ENCODE results near the gene PTGER3.

- PRO-cap, 7 experiments, result no peak in any of the 7 experiments
Observed at GRCh38 chr1:67558405-67558711, 126.6 kb upstream of the GADD45A start.

DNA sequence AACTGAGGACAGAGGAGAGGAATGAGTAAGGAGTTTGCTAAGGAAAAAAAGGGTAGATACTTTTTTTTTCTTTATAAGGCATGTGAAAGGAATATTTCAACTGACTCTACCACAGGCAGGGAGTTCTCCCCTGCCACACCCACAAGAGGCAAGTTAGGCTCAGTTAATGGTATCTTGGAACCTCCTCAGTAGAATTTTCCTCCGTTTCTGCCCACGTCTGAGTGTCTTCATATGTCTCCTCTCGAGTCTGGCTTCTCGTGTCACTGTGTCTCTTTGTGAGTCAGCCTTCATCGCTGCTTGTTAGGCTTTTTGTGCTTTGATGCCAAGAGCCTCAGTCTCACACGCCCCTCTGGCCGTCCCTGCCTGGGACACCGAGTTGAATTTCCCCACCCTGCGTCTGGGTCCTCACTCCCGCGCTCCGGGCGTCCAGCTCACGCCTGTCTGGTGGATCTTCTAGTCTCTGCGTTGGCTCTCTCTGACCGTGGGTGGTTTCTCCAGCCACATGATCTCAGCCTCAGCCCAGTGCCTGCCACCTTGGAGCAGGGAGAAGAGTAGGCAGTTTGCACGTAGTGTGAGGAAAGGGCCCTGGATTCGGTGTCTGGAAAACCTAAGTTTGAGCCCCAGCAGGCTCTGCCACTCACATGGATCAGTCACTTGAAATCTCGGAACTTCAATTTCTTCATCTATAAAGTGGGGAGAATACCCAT, 125.7 kb upstream of the GADD45A start:
- PRO-cap, 7 experiments, result no peak in any of the 7 experiments

DNA sequence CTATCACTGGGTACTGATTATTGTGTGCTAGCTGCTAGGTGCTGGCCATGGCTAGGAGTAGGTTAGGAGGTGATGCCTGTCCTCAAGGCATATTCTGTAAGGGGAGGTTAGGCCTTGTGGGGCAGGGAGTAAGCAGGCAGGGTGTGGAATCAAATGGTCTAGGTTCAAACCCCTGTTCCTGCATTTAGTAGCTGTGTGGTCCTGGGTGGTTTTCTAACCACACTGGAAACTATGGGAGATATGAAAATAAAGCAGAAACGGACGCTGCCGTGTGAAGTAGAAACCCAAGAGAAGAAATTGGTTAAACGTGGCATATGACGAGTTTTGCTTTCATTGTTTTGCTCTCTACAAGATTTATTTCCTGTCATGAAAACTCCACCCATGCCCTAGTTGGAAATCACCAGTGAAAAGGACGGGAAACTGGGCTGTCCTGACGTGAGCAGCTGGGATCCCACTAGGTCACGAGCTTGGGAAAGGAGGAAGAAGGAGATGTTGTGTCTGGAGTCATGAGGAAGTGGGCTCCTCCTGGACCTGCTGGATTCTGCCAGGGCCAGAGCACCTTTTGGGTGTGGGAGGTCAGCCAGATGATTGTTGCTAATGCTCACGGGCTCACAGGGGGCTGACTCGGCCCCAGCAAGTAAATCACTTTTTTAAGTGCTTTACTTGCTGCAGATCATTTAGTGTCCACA, 120.8 kb upstream of the GADD45A start:
- PRO-cap, 7 experiments, result no peak in any of the 7 experiments

- PRO-cap, 7 experiments, result no peak in any of the 7 experiments
Observed at GRCh38 chr1:67572234-67573384, 112.4 kb upstream of the GADD45A start.

GRCh38 chr1:67586633-67586981, 98.4 kb upstream of the GADD45A start:
- PRO-cap, 7 experiments, result no peak in any of the 7 experiments

DNA sequence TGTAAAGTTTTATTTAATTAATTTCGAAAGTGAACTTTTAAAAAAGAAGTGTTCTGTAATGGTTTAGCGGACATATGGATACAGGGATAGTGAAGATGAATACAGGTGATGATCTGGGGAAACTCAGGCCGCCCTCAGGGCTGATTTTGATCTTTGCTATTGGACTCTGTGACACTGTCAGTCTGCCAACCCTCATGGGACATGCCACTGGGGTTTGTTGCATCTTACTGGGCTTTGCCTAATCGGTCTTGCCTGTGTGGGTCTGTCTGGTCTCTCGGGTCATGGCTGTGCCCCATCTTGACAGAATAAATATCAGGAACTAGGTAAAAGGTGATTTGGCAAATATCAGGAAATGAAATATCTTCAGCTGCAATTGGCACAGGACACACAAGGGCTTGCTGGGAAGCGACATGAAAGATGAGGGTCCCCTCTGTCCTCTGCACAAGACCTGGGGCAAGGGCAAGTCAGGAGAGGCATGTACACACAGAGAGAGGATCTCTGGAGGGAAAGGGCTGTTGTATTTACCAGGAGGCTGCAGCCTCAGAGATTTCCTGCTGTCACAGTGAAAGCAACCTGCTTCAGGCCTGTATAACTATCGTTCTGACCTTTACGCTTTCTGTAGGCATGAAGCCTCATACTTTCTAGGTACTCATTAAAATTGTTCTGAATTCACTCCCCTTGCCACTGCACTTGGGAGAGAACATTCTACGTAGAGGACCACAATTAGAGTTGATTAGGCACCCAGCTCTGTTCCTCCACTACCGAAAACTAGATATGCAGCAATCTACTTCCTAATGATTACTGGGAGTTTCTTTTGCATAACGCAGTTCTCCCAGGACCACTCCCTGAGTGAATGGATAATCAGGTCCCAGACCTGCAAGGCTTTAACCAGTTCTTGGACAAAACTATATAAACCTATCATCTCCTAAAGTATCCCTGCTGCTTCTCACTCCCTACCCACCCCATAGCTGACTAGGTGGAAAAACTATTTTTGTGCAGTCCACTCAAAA, 51.9 kb upstream of the GADD45A start:
- PRO-cap, 7 experiments, result no peak in any of the 7 experiments

- PRO-cap, 7 experiments, result peak in 7 of 7 experiments; most common minus-strand start chr1:67684921 (in 3)
Observed at GRCh38 chr1:67684733-67685103, 283 bp upstream of the GADD45A start.

DNA sequence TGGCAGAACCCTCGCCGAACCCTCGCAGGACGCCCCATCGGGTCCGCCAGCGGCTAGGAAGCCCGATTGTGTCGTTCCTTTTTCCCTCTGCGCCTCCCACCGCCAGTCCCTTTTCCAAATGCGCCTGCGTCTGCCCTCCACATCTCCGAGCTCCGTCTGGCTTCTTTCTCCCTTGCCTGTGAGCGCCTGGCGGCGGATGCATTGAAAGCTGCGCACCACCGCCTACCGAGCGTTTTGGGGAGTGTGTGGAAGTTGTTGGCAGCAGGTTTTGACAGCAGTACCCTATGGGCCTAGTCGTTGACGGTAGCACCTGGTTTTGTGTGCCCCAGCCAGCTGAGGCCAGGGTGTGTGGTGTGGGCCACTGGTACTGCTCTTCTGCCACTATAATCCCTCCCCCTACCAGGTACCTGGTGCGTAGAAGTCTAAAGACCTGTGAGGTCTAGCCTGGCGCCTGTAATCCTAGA, 1.2 kb upstream of the DIRAS3 start:
- PRO-cap, 7 experiments, result no peak in any of the 7 experiments

DNA sequence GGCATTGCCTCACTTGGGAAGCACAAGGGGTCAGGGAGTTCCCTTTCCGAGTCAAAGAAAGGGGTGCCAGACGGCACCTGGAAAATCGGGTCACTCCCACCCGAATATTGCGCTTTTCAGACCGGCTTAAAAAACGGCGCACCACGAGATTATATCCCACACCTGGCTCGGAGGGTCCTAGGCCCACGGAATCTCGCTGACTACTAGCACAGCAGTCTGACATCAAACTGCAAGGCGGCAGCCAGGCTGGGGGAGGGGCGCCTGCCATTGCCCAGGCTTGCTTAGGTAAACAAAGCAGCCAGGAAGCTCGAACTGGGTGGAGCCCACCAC, 426.8 kb upstream of the DEPDC1 start:
- PRO-cap, 7 experiments, result no peak in any of the 7 experiments

GRCh38 chr1:69551607-69552033, 16.1 kb upstream of the LRRC7 start:
- PRO-cap, 7 experiments, result no peak in any of the 7 experiments

DNA sequence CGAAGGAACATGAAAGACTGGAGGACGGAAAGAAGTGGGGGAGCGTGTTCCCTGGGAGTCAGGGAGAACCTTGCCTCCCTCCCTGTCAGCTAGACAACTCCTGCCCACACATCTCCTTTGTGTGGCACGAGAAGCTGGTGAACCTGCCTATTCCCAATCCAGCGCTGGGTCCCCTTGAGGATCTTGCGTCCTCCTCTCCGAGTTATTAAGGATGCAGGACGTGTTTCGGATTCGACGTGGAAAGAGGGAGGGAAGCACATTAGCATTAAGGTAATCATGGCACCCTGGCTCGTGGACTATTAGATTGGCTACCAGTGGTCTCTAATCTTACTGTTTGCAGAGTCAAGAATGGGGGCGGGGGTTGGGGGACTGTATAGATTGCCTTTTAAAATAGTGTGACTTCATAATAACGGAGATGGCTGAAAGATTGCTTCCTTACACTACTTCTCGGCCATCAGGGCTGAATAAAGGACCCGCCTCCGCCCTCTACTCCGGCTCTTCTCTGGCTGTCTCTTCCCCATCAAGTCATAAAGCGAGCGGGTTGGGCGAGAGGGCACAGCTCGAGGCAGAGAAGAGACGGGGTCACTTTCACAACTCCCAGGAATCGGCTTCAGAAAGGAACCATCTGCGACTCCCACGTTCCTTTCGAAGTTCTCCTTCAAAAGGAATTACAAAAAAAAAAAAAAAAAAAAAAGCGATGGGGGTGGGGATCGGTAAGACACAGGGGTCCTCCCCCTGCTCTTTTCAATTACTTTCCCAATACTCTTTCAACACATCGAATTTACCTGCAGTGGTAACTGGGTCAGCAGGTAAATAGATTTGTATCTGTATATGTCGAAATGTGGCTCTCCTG, 1.7 kb downstream of the LRRC7 start:
- PRO-cap, 7 experiments, result no peak in any of the 7 experiments

GRCh38 chr1:70458100-70458526, 47.0 kb downstream of the CTH start:
- PRO-cap, 7 experiments, result no peak in any of the 7 experiments

DNA sequence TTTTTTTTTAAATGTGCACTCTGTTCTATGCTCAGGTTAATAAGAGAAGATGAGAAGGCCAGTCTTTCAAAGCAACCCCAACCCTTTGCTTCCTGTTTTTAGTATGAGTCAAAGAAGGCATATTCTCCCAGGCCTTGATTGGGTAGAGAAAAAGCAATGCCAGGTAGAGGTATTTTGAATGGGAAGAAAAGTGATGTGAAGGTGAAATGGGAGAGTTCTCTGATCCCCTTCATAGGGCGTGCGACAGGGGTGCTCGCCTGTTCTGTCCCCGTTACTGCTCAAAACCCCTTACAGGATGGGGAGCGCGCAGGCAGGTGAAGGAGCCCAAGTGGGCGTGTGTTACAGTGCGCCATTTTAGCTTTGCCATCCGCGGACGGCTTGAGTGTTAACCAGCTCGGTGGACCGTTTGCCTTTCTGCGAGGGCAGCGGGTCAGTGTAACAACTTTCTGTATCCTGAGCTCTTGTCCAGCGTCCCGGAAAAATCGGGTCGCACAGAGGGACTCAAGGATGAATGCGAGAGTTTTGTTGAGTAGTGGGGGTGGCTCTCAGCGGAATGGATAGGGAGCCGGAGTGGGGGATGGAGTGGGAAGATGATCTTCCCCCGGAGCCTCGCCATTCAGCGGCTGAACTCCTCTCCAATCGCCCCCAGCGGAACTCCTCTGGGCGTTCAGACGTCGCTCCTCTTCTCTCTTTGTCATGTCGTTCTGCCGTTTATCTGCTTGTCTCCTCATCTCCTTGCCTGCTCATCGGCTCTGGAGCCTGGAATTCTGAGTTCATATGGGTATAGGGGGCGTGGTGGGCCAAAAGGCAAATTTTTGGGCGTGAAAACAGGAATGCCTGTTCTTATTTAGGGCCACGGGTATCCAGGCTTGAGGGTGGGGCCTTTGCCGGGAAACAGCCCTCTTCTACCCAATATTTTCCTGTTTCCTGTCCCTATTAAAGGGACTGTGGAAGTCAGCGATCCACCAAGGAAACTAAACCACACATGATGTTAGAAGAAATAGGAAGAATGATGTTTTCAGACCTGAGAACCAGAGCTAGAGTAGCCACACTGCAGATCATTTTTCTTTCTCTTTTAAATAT, 295.4 kb downstream of the CTH start:
- PRO-cap, 7 experiments, result no peak in any of the 7 experiments

DNA sequence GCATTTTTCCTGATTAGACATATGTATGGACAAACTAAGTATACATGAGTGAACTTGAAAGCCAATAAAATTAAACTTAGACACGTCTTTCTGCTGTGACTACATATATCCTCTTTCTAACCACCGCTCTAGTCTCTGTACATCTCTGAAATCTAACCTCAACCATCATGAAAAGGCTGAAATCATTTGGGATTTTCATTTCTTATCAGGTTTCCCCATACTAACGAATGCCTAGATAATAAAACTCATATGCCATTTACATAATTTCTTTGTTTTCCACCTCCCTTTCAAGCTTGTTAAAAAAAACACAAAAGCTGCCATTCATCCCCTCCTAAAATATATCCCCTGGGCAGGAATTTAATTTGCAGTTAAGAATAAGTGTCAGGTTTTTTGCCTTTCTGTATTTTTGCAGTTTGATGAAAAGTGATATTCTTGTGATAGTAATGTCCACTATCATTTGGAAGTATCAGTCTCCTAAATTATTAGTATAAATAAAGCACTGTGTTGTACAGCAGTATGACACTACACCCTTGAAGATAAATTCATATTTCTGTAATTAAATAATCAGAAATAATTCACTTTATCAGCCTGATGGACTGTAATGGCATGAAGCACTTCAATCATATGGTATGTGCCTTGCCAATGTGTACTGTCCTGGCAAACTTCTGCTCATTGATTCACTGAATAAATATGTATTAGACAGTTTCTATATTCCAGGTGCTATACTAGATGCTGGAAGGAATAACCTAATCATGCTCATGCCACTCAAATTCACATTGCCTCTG, 37.7 kb downstream of the PTGER3 start:
- PRO-cap, 7 experiments, result no peak in any of the 7 experiments

DNA sequence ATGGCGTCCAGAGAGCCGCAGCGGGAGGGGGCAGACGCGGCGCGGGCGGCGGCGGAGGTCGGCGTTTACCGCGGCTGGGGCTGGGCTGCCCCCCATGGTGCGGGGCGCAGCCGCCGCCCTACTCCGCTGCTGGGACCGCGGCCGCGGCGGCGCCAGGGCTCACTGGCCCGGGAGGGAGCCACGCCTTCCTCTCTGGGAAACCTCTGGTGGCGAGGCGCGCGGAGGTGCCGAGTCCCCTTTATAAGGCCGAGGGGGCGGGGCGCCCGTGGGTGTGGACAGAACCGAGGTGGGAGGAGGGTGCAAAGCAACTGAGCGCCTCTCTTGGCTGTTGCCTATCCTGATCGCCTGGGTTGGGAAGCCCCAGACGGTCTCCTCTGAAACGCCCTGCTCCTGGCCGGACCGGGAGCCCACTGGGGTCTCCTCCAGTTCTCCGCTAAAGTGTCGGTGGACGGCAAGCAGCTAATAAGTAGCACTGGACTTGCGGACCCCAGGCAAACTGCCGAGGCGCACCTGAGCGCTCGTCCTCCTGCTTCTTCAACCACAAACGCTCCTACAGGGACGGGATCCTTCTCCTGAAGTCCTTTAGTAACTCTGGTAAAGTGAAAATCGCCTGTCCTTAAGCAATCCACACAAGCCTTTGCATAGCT, at the start of gene PTGER3:
TSS of gene PTGER3 (minus strand) at position 216 of the 647 bp plus-strand sequence.
- PRO-cap, 7 experiments, result no peak in any of the 7 experiments

DNA sequence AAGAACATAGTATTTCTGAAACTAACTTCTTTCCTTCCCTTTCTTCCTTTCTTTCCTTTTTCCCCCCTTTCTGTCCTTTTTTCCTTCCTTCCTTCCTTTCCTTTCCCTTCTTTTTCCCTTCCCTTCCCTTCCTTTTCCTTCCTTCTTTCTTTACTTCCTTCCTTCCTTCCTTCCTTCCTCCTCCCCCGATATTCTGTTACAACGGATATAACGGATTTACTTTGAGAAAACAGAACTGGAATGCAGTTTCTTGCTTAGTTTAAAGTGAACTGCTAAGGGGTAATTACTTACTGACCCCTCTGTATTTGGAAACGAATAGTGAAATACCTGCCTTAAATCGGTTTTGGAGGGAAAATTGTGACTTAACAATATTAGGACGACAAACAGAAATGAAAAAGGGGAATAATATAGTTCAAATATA, 66.1 kb upstream of the LRRC53 start:
- PRO-cap, 7 experiments, result no peak in any of the 7 experiments

- PRO-cap, 7 experiments, result no peak in any of the 7 experiments
Observed at GRCh38 chr1:74714969-74715199, 18.0 kb downstream of the CRYZ start.

- PRO-cap, 7 experiments, result no peak in any of the 7 experiments
Observed at GRCh38 chr1:75672442-75673284, 51.8 kb upstream of the ACADM start.

DNA sequence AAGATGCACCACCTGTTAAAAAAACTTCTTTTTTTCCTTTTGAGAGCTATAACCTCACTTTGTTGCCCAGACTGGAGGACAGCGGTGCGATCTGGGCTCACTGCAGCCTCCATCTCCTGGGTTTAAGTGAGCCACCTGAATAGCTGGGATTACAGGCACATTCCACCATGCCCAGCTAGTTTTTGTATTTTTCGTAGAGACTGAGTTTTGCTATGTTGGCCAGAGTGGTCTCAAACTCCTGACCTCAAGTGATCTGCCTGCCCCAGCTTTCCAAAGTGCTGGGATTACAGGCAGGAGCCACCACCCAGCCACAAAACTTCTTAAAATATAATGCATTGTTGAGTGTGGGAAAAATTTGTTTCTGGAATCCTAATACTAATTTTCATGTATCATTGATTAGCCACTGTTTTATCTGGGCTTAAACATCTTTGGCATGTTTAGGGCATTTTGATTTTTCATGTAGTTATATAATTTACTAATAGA, 2.3 kb downstream of the RABGGTB start:
- PRO-cap, 7 experiments, result no peak in any of the 7 experiments

- PRO-cap, 7 experiments, result no peak in any of the 7 experiments
Observed at GRCh38 chr1:75789631-75790668, 3.9 kb downstream of the RABGGTB start.

Data from T-cell (primary cell).